Cardiac ventricle fibroblast (primary cell): ENCODE measurements around the genes FAM47E and CCNI.

DNA sequence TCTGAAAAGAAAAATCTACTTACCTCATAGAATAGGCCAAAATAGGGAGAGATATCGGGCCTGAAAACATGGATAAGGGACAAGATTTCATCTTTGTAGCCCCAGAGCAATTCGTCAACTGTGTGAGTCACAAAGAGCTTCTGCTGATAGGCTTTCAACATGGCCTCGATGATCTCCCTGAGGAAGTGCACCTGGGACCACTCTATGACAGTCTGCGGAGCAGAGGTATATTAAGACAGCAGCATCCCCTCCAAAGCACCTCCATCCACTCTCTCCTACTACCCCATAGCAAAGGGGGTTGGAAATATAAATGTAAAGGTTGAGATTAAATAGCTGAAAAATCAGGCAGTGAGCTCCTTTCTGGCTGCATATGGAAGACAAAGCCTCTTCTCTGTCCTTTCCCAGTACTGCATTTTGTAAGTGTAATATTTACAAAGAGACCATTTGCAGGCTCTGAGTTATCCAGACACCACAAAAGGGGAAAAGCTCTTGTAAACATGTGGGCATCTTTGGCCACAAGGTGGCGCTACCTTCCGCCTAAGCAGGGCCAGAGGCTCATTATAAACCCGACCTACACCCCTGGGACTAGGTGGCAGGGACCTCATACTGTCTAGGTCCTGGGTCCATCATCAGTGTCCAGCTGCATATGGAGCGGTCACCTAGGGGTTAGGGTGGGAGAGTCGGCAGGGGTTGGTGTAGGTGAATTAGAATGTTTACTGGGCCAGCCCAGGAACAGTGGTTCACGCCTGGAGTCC lies 31.5 kb upstream of the NUP54 start:
- RAMPAGE, long total RNA: no peak

- RAMPAGE, long total RNA: no peak
Measured at GRCh38 chr4:76213216-76213406, 513 bp downstream of the SCARB2 start.

GRCh38 chr4:76218989-76219846 lies 5.6 kb upstream of the SCARB2 start:
- RAMPAGE, long total RNA: no peak

- RAMPAGE, long total RNA: no peak
Measured at GRCh38 chr4:76234213-76234851, 17.2 kb upstream of the FAM47E start.

DNA sequence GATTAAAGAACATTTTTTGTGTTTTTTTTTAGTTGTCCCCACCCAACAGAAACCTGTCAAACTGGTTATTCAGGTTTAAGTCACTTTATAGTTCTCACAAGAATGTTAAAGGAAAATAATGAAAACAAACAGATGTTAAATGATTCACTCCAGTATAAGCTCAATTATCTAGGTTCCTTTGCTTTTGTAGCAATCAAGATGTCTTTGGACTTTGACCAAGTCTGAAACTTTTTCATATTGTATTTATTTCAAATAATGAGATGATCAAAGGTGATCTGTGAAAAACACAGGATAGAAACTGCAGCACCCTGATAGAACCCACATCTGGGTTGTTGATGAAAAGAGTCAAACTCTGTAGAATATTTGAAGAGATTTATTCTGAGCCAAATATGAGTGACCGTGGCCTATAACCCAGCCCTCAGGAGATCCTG lies 15.4 kb upstream of the FAM47E start:
- RAMPAGE, long total RNA: no peak

- RAMPAGE, long total RNA: no peak
Measured at GRCh38 chr4:76251377-76252583, at the start of gene FAM47E. Gene FAM47E, plus strand, starts transcription at chr4:76251721.

- RAMPAGE, long total RNA: no peak
Measured at GRCh38 chr4:76275368-76276241, 24.1 kb downstream of the FAM47E start.

- RAMPAGE, long total RNA: no peak
Measured at GRCh38 chr4:76303054-76303539, 3.4 kb upstream of the STBD1 start.

DNA sequence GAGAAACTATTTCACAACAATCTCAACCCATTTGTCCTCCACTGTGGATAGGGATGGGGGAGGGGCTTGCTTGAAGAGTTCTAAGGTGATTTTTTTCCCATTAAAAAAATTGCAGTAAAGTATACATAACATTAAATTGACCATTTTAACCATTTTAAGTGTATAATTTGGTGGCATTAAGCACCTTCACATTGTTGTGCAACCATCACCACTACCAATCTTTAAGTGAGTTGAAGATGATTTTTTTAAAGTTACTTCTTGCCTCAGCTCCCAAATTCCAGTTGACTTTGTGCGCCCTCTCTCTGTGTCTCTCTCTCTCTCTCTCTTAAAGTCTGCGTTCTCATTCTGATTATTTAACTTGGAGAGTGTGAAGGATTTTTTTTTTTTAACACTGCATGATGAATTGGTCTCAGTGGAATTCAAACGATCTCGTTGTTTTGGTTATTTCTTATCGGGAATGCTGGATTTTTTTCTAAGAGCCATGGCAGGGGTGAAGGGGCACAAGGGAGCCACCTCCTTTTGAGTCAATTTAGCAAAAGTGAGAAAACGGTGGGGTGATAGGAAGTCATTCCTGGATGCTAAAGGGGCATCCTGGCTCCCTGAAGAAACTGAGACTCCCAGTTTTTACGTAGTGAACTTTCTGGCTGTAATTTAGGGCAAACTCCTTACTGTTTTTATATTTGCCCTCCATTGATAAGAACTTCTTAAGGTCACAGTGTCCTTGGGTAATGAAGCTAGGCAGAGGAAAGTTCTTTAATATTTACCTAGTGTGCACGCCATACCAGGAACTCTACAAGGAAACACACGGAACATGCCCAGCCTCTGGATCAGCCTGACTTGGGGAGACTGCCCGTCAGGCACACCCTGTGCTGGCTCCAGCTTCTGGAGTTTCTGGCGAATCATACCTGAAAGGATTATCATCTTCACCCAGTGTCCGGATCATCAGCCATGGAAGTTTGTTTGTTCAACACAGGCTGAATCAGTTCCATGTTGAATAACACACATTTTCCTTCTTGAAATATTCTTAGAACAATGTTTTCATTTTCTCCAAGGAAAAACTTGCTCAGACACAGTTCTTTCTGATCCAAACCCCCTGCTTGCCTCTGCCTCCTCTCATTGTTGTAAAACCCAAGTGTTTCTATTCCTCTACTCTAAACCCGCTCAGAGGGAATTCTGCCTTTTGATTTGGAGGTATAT lies 176.3 kb downstream of the SHROOM3 start:
- RAMPAGE, long total RNA: no peak

- RAMPAGE, long total RNA: no peak
Measured at GRCh38 chr4:76621003-76621534, 186.0 kb downstream of the SHROOM3 start.

GRCh38 chr4:76666916-76667386 lies 231.0 kb downstream of the SOWAHB start:
- RAMPAGE, long total RNA: no peak

DNA sequence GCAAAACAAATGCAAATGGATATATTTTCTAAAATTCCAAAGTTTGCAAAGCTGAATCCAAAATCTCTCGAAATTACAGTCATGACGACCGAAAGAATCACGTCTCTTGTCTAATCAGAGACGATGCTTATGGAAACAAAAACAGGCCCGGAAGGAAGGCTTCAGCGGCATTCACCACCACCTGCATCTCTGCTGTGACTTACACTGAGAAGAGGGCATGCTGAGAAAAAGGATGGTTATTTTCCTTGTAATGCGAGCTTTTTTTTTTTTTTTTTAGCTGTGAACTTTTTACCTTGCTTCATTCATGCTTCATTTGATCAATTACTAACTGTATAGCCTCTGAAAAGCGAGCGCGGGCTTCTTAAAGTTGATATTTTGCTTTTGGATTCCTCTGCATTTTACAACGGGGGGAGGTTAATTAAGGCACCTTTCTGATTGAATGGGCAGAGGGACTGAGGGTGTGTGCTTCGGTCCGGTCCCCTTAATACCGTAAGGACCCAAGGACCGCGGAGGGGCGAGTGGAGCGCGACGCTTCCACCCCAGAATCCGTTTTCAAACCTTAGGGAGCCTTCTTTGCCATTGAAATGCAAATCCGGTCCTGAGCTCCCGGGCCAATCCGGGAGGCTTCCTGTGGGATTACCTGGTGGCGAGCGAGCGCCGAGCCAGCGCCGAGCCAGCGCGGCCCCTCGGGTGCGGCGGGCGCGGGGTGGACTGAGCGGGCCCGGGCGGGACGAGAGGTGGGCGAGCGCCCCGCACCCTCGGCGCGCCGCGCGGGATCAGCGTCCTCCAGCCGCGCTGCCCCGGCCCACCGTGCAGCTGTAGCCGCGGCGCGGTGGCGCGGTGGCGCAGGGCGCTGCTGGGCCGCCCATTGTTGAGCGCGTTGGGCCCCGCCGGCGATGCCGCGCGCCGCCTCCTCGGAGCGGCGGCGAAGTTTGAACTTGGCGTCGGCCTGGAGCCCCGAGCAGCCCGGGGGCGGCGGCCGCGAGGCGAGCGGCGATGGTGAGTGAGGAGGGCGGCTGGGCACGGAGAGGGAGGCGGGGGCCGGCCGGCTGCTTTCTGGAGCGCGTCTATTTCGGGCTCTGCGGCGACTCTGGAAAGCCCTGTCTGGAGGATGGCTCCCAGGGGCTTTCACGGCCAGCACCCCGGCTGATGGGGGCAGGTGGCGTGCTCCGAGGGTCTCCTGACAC lies 208.8 kb downstream of the SOWAHB start:
- RAMPAGE, long total RNA: no peak

GRCh38 chr4:76690251-76690738 lies 207.6 kb downstream of the SOWAHB start:
- RAMPAGE, long total RNA: no peak

- RAMPAGE, long total RNA: no peak
Measured at GRCh38 chr4:76709406-76710079, 188.4 kb downstream of the SOWAHB start.

DNA sequence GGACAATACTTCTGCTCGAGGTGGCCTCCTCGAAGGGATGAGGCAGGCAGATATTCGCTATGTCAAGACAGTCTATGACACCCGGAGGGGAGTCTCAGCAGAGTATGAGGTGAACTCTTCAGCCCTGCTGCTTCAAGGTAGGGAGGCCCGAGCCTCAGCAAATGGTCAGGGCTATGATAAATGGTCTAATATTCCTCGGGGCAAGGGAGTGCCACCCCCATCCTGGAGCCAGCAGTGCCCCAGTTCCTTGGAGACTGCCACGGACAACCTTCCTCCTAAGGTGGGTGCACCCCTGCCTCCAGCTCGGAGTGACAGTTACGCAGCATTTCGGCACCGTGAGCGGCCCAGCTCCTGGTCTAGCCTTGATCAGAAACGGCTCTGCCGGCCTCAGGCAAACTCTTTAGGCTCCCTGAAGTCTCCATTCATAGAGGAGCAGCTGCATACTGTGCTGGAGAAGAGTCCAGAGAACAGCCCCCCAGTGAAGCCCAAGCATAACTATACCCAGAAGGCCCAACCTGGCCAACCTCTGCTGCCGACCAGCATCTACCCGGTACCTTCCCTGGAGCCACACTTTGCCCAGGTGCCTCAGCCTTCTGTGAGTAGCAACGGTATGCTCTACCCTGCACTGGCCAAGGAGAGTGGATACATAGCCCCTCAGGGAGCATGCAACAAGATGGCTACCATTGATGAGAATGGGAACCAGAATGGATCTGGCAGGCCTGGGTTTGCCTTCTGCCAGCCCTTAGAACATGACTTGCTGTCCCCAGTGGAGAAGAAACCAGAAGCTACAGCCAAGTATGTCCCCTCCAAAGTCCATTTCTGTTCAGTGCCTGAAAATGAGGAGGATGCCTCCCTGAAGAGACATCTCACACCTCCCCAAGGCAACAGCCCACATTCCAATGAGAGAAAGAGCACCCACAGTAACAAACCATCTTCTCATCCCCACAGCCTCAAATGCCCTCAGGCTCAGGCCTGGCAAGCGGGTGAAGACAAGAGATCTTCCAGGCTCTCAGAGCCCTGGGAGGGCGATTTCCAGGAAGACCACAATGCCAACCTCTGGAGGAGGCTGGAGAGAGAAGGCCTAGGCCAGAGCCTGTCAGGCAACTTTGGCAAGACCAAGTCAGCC lies 158.6 kb downstream of the SOWAHB start:
- RAMPAGE, long total RNA: no peak

DNA sequence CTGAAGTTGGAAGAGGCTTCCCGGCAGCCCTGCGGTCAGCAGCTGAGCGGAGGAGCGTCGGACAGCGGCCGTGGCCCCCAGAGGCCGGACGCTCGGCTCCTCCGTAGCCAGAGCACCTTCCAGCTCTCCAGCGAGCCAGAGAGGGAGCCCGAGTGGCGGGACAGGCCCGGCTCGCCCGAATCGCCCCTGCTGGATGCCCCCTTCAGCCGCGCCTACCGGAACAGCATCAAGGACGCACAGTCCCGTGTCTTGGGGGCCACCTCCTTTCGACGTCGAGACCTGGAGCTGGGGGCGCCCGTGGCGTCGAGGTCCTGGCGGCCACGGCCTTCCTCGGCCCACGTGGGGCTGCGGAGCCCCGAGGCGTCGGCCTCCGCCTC lies 157.2 kb downstream of the SOWAHB start:
- RAMPAGE, long total RNA: no peak

DNA sequence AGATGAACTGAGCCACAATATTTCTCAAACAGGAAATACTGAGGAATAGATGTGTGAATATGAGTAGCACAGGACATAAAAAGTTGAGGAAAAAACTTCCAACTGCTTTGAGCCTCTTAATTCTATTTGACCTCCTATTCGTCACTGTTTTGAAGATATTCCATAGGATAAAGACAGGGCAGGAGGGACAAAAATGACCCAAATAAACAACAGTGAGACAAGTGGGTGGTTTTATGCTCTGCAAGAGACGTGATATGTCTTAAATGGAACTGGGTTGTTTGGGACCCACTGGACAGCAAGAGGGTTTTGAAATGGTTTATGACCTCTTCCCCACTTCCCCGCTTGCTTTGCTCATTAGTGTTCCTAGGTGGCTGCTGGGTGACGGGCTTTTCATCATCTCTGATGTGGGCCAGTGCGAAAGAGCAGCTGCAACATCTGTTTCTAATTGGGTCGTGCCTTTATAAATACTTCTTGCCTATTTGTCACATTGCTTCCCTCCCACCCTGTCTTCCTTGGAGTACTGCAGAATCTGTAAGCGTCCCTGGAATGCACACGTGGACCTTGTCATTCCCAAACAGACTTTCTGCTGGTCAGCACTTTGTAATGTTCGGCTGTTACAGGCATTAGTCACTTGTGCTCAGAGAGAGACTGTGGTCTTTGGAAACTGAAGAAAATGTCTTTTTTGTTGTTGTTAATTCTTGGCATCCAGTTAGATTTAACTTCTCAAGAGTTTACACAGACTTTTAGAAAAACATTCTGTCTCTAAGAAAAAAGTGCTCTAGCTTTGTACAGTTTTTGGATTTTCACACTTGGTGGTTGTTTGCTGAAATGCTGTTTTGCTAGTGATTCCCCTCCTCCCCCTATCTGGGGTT lies 35.2 kb downstream of the SEPTIN11 start:
- RAMPAGE, long total RNA: no peak

DNA sequence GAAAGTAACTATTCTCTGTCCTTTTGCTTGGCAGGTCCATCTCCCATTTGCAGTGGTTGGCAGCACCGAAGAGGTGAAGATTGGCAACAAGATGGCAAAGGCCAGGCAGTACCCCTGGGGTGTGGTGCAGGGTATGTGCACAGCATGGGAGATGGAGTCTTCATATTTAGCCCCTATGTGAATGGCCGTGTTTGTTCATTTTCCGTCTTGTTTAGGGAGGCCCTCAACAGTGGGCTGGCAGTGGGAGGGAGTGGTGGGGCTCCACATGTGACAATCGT lies 56.7 kb downstream of the CCNI start:
- RAMPAGE, long total RNA: no peak

DNA sequence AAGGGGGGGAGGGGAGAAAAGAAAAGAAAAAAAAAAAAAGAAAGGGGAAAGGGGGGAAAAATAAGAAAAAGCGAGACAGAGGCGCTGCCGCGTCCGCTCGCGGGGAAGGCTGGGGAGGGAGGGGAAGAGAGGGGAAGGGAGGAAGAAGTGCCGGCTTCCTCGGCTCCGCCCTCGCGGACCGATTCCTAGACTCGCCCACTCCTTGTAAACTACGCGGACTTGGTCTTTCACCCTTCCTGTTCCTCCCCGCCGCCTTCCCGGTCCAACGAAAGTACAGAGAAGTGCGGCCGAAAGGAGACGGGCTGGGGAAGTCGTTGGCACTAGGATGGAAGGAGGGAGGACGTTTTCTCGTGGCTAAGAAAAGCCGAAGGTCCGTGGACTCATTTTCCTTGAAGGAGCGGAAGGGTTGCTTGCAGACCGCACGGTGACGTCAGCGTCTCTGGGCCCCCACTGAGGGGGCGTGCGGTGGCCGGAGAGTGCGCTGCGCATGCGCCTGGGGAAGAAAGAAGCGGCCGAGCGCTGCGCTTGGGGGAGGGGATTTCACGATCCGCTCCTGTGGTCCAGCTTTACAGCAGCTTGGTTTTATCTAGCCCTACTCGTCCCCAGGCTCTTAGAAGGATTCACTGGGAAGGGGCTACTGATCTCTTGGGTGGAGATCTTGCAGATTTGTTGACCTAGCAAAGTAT lies at the start of gene CCNI:
Gene CCNI (minus strand): TSS at position 121 of the 686 bp plus-strand sequence.
- RAMPAGE, long total RNA: start-site peak on the minus strand centred at position 111 of the sequence, 61 bp wide, 35 and 96 reads in 2 replicates

DNA sequence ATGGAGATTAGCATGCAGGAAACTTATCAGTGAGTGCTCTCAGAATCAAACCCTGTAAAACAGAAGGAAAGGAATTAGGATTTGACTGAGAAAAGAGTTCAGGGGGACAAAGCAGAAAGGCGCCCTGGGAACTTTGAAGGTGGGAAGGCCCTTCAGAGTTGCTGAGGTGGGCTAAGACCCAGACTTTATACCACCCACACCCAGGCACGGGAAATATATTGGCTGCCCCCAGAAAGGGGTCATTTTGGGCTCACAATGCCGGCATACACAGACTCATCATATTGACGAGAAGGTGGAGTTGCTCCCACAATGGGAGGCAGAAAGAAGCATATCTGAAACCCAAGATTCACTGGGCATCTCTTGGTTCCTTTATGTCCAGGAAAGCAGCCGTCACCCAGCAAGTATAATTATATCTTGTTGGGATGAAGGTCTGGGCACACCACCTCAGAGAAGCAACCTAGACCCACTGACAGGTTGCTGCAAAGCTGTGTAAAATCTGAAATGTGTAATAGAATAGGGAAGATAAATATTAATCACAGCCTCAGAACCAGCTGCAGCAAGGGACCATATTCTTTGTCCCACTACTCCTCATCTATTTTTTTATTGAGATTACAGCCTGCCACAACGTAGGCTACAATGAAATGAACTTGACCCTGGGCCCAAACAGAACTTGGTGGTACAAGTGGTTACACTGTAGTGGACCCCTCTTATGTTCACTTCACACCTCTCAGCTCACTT lies 105.5 kb downstream of the CXCL13 start:
- RAMPAGE, long total RNA: no peak